Hair follicle dermal papilla cell (primary cell): ENCODE measurements around a stretch of chr7.

DNA sequence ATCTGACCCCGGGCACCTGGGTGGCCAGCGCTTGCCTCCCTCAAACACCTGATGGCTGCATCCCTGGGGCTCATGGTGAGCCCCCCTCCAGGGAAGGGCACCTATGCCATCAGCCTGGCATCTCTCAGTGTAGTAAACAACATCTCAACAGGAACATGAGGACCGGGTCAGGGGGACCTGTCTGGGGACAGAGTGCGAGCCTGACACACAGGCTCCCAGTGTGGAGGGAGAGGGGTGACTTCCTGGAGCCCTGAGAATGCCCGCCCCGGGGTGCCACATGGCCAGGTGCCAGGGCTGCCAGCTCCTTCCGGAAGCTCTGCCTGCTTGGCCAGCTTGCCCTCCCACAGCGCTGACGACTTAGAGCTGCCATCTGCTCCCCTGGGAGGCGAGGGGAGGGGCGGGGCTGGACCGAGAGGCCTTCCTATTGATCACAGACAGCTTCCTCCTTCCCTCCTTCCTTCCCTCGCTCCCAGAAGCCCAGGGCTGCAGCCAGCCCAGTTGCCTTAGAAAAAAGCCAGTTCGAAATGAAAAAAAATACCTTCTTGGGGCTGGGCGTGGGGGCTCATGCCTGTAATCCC is 12.3 kb downstream of the STX1A start:
- CAGE, long polyA plus RNA, result no peak

DNA sequence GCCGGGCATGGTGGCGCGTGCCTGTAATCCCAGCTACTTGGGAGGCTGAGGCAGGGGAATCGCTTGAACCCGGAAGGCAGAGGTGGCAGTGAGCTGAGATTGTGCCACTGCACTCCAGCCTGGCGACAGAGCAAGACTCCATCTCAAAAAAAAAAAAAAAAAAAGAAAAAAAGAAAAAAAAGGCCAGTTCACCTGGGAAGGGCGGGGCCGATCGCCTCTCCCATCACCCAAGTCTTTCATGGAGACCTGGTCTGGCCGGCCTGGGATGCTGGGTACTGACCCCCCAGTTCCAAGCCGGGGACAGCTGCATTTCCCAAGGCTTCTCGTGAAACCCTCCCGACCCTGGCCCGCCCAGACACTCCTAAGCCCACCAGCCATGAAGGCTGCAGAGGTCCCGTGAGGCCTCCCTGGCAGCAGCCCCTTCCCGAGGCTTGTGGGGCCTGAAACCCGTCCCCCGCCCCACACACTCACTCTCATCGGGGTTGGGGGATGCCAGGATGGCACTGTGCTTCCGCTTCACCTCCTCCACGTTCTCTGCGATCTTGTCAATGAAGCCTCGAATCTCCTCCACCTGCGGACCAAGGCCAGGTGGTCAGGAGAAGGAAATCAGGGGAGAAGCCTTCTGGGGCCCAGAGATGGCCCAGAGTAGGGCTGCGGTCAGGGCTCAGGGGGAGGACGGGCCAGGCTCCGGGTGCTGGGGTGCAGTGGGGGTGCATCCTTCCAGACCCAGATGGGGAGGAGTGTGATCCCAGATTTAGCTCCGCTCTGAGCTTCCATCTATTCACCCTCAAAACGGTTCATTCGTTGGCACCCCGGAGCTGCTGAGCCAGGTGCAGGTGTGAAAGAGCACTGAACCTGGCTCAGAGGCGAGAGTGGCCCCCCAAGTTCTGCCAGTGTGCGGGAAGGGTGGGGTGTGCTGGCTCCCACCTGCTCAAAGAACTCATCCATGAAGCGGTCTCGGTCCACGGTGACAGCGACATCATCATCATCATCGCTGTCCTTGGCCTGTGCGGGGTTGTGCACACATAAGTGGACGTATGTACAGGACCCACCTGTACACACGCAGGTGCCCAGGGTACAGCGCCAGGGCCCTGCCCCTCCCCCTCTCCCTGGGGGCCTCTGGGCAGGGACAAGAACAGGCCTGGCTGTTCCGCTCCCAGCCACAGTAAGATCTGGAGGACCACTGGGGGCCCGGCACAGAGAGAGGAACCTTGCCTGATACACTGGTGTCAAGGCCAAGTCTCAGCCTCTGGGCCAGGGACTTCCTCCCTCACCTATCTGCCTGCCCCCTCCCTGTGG is 10.9 kb downstream of the STX1A start:
- CAGE, long polyA plus RNA, result no peak

DNA sequence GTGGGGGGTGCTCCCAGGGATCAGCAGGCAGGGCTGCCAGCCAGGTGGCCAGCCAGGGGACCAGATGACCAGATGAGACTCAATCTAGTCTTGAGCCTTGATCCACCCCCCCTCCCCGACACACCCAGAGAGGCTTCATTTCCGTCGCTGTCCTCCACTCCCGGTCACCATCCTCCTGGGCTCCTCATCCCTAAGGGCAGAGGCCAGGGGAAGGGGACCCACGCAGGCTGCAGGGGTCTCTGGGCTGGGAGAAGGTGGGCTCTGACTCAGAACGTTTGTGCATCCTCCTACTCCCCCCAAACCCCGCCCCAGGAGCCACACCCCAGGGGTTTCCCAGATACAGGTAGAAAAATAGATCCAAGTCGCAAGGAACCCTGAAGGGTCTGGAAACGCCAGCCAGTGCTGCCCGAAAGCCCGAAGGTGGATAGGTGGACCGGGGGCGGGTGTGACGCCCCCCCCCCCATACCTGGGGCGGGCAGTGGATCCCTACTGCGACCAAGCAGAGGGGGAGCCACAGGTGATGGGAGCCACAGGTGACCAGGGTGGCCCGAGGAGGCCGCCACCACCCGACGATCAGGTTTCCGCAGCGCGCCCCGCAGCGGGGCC is 855 bp downstream of the STX1A start:
- CAGE, long polyA plus RNA, result no peak

- CAGE, long polyA plus RNA, result no peak
Observed at GRCh38 chr7:73768302-73769493, 1.4 kb downstream of the CLDN3 start.

- CAGE, long polyA plus RNA, result no peak
Observed at GRCh38 chr7:73831181-73831719, 454 bp downstream of the CLDN4 start.

DNA sequence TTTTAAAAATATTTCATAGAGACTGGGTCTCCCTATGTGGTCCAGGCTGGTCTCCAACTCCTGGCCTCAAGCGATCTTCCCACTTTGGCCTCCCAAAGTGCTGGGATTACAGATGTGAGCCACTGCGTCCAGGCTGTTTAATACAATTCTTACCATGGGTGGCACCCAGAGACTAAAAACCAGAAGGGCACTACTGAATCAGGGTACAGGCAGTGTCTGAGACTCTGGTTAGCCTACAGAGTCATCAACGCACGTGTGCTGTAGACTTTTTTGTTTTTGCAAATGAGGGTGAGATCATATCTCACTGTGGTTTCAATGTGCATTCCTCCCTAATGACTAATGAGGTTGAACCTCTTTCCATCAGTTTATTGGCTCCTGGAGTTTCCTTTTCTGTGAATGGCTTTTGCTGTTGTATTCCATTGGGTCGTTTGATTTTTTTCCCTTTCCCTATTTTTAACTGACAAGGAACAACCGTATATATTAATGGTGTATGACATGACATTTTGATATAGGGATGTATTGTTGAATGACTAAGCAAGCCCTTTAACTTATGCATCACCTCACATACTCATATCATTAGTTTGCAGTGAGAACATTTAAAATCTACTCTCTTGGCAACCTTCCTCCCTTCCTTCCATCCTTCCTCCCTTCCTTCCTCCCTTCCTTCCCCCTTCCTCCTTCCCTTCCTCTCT is 9.2 kb upstream of the METTL27 start:
- CAGE, long polyA plus RNA, result no peak

DNA sequence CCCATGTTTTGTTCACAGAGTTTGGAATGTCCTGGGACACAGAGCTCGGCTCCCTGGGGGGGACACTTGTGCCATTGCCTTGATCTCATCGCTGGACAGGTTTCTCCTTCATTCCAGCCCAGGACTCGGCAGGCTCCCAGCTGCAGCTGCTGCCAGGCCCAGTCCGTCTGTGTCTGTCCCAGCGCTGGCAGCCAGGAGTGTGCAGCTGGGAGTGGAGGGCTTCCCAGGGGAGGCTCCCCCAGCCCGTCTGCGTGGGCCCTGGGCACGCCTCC is 32.6 kb downstream of the TMEM270 start:
- CAGE, long polyA plus RNA, result no peak

DNA sequence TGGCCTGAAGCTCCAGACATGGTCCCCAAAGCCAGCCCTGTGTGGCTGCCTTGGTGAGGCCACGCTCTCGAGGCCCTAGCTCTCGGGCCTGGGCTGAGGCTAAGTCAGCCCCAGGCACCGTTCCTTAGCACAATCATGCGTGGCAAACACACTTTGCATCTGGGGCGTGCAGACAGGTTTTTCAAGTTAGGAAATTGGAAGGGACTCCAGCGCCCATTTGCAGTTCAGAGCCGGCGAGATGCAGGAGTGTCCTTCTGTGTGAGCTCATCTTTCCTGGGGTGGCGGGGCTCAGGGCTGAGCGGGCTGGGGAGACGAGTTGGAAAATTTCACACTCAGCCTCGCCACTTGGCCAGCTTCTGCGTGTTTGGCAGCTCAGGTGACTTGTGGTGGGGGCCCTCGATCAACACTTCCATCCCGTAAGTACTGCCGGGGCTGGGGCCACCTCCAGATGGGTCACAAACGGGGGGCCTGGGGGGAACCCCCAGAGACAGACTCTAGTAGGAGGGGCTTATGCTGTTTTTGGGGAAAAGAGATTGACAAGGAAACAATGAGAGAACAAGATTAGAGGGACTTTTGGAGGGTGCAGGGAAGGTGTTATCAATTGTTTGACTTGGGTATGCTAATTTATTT is 55.7 kb downstream of the TMEM270 start:
- CAGE, long polyA plus RNA, result no peak

GRCh38 chr7:73991971-73992554 is 35.9 kb upstream of the ELN start:
- CAGE, long polyA plus RNA, result no peak

- CAGE, long polyA plus RNA, result no peak
Observed at GRCh38 chr7:74178395-74178935, 4.3 kb downstream of the EIF4H start.

DNA sequence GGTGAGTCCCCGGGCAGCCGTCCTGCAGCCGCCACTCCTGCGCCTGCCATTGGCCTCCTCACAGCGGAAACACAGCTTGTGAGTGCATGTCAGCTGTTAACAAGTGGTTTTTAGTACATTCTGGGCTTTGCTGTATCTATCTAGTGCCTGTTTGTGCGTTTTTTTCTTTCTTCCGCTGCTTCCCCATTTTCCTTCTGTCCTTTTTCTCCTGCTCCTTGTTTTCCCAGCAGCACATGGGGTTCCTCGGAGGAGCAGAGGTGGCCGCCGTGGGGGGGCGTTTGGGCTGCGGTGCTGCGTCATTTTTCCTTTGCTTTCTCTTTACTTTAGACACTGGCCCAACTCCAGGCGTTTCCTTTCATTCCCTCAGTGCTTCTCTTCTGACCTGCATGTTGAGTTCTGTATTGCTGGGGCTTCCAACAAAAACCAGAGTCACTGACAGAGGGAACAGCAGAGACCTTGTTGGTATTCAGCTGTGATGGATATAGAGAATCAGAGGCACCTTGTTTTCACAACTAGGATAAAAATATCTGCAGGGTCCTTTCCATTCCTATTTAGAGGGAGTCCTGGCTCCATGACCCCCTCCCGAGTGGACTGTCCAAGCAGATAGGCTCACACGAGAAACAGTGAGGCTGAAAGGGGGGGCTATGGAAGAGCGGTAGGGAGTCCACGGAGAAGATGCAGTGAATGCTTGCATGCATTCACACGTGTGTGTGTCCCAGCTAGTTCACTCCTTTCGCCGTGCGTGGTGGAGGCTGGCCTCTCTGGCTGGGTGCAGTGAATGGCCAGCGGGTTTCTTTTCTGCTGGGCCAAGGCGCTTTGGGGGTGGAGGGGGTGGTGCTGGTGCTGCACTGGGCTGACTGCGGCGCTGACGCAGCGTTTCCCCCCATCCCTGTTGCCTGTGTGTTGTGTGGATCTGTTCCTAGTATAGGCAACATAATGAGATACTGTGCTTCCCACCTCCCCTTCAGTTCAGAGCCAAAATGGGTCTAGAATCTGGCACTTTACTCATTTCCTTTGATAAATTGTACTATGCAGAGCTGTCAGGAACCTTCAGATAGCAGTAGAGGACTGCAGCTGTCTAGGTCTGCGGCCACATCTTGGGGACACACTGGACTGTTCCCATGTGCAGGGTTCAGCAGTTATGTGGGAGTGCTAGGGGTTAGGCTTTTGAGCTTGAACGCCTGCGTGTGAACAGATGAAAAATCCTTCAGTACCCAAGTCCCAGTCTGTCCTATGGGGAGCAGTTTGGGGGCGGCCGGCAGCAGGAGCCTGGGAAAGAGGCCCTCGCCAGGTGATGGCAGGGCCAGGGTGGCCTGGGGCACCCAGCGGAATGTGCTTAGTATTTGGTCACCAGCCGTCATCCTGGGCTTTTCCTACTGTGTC is 14.0 kb upstream of the LAT2 start:
- CAGE, long polyA plus RNA, result no peak

DNA sequence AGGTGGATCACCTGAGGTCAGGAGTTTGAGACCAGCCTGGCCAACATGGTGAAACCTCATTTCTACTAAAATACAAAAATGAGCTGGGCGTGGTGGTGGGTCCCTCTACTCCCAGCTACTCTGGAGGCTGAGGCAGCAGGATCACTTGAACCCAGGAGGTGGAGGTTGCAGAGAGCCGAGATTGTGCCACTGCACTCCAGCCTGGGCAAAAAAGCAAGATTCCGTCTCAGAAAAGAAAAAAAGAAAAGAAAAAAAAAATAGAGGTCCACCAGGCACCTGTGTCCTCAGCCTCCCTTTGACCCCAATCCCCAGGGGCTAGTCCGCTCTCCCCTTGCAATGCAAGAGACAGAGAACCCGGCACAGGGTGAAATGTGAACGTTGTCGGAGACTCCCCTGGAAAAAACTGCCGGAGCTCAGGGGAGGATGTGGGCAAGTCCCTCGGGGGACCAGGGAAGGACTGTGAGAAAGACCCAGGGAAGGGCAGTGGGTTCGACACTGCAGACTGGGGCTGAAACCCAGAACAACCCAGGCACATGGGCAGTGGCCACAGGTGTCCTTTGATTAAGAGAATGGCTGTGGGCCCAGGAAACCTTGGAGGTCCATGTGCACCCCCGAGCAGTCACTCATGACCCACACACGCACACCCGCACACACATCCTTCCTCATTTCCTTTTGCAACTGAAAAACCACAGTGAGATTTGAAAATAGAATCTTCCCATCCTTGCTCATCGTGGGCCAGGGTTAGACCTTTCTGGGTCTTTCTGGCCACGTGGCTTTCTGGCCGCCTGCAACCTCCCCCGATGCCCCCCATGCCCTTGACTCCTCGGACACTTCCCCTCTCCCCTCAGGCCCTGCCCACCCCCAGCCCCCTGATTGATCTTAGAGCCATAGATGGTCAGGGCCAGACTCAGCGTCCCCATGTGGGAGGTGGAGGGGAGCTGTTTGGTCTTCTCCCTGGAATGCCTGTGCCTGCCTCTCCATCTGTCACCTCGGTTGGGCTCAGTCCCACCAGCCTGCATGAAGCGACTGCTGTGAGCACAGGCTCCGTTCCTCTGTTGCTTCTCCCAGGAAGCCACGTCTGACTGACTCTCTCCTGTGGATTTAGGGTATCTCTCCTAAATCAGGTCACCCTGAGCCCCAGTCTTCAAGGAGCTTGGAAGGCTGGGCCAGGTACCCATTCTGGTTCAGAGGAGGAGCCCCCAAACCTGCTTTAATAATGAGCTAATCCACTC is 7.8 kb downstream of the LAT2 start:
- CAGE, long polyA plus RNA, result no peak

DNA sequence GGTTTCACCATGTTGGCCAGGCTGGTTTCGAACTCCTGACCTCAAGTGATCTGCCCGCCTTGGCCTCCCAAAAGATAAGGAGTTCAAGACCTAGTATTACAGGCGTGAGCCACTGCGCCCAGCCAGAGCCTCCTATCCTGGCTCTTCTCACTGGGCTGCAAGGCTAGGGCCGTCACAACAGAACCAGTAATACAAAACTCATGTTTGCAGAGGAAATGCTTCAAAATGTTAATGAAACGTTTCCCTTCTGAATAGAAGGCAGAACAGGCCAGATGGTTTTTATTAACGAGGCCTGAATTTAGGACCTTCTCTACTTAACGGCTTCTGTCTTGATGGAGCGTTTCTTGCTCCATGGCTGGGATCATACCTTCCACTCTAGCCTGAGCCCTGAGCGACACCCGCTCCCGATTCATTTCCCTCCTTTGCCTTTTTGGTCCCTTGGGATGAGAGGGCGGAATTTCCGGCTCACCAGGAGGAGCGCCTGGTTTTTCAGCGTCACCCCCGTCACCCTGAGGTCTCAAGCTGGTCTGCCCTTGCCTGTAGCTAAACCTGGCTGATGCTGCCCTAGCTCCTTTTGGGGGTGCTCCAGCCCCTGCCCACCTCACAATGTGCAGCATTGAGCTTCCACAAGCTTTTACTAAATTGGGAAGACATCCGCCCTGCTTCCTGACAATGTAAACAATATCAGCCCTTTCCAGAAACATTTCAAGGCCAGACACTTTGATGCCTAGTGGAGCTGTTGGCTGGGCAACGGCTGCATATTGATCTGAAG is 5.1 kb downstream of the CLIP2 start:
- CAGE, long polyA plus RNA, result no peak

GRCh38 chr7:74306534-74307539 is 17.6 kb downstream of the CLIP2 start:
- CAGE, long polyA plus RNA, result no peak

DNA sequence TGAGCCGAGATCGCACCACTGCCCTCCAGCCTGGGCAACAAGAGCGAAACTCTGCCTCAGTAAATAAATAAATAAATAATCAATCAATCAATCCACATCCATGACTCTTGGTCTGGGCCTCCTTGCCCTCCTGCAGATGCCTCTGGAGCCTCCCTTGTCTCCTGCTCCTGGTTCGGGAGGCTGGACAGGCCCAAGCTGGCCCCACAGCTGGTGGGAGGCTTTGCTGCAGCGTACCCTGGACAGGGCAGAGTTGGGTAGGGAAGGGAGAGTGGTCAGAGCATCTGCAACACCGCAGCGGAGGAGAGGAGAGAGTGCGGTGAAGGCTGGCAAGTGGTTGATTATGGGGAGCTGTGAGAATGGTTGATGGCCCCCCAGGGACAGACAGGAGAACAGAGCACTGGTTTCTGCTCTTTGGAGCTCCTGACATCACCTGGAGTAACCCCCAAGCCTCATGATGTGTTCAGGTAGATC is 19.0 kb downstream of the GTF2IRD1 start:
- CAGE, long polyA plus RNA, result no peak

DNA sequence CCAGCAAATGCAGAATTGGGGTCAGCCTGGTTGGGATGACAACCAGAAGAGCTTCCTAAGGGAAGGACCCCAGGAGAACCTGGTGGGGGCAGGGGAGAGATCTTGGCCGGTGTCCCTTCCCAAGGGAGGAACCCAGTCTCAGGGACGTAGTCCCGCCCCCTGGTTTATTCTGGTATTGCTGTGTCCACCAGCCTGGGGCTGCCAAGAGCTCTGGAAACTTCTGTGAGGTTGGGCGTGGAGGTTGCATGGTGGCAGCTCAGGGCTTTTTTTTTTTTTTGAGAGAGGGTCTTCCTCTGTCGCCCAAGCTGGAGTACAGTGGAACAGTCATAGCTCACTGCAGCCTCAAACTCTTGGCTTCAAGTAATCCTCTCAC is 19.4 kb downstream of the GTF2IRD1 start:
- CAGE, long polyA plus RNA, result no peak

- CAGE, long polyA plus RNA, result no peak
Observed at GRCh38 chr7:74477205-74477565, 23.5 kb downstream of the GTF2IRD1 start.

- CAGE, long polyA plus RNA, result no peak
Observed at GRCh38 chr7:74589698-74590243, 67.7 kb upstream of the GTF2I start.

GRCh38 chr7:74788460-74789112 is 14.8 kb downstream of the NCF1 start:
- CAGE, long polyA plus RNA, result no peak

- CAGE, long polyA plus RNA, result no peak
Observed at GRCh38 chr7:74889996-74890900, 24.6 kb downstream of the SPDYE12 start.